M059J (cell line): ENCODE results near the gene NTRK2.

DNA sequence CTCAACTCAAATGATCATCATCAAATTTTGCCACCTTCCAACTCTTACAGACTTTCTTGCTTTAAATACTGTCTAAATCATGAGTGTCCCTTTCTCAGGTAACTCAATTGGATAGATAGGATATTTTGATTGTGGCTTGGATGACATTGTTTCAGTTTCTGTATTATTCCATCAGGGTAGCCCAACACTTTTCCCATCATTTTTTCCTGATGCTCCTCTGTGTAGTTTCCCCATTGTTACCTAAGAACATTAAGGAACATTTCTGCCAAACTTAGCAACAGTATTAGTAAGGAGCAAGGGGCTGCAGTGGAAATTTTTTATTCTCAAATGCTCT lies 212.2 kb downstream of the TLE4 start:
- RAMPAGE, long total RNA: no peak

DNA sequence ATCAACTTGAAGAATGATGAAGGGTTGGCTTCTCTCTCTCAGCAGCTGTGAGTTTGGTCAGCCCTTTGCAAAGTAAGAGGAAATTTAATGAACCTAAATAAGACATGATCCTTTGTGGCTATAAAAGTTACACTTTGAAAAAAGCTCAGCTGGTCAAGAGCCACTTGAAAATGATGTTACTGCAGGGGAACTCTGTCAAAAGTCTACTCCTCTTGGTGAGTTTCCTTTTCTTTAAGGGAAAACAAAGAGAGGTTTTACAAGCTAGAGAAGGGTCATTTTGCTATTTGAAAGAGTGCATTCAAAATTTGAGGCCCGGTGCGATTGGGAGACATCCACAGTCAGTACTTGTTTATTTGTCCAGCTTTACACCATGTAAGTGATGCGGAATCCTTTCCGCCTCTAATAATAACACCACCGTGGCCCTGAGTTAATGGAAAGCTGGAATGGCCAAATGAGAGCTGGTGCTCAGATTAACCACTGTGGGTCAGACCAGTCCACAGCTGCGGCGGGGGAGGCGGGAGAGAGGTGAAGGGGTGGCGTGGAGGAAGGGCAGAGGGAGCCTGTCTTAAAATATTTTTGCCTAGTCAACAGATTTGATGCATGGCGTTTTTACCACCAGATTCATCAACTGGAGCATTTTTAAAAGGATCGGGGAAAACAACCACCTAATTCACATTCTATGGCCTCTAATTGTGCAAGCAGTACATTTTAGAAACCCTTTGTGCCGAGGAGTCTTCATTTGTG lies 404.0 kb downstream of the TLE4 start:
- RAMPAGE, long total RNA: no peak

- RAMPAGE, long total RNA: no peak
These were observed 166.6 kb downstream of the TLE1 start for GRCh38 chr9:81522737-81523192.

GRCh38 chr9:81609569-81610188 lies 79.7 kb downstream of the TLE1 start:
- RAMPAGE, long total RNA: no peak

GRCh38 chr9:82597256-82598026 lies 465.5 kb downstream of the RASEF start:
- RAMPAGE, long total RNA: no peak

- RAMPAGE, long total RNA: no peak
These were observed 798 bp downstream of the RASEF start for GRCh38 chr9:83061936-83062751.

- RAMPAGE, long total RNA: no peak
These were observed 182.9 kb upstream of the RASEF start for GRCh38 chr9:83245820-83246276.

DNA sequence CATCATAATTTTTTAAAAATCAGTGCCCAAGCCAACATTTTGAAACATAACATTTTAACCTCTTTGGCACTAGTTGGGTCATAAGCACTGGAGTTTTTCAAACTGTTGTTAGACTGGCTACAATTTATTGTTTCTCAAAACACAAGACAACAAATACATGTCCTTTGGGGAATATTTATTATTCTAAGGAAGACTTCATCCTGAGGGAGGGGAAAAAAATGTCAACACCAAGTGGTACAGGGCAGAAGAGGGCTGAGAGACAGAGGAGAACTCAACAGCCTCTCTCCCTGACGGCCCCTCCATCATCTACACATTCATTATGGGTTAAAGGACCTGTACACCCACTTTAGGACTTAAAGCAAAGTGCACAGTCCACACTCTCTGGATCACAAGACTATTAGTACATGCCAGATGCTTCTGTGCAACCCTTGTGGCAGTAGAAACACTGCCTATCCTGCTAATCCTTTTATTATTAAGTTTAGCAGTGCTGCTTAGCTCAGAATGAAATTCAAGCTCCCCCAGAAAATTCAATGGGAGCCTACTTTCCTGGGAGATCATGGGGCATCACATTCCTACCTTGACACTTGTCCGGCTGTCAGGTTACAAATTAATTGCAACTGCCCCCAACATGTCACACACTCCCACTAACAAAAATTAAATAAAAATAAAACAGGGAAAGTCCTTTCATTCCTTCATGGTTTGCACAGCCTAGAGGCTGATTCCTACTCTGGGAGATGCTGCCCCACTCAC lies 1.9 kb downstream of the FRMD3 start:
- RAMPAGE, long total RNA: no peak

- RAMPAGE, long total RNA: no peak
These were observed 19.4 kb downstream of the IDNK start for GRCh38 chr9:83642314-83642766.

DNA sequence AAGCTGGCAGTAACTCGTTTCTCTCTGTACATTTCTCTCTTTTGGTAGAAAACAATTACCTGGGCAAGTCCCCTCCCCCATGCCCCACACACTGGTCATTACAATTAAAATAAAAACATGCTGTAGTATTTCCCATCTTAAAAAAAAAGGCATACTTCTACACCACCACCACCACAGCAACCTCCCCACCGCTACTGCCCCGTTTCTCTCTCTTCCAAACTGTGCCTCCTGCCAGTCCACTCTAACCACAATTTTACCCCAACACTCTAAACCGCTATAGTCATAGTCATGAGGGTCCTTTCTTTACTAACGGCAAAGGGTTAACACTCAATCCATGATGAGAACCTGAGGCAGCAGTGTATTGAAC lies 33.9 kb downstream of the IDNK start:
- RAMPAGE, long total RNA: no peak

GRCh38 chr9:83706932-83707862 lies 561 bp downstream of the UBQLN1 start:
- RAMPAGE, long total RNA: no peak

GRCh38 chr9:84166901-84167378 lies 173.6 kb downstream of the SLC28A3 start:
- RAMPAGE, long total RNA: no peak

- RAMPAGE, long total RNA: no peak
These were observed at the start of gene NTRK2 for GRCh38 chr9:84669068-84670119. Gene NTRK2 (plus strand): TSS chr9:84669729.

- RAMPAGE, long total RNA: no peak
These were observed 207.4 kb downstream of the AGTPBP1 start for GRCh38 chr9:85534305-85534860.

DNA sequence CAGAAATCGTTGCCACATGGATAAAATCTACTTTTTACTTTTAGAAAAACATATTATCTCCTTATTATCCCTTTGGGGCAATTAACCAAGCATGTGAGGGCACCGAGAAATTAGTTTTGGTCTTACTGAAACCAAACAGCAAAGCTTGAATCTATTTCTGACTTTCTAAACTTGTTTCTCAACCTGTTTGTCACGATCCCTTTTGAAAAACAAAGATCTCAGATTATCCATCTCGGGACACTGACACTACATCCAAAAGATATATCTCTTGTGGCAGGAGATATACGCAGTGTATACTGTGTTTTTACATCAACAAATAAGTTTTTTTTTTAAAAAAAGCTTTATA lies 2.3 kb downstream of the TUT7 start:
- RAMPAGE, long total RNA: no peak

- RAMPAGE, long total RNA: no peak
These were observed 52.2 kb upstream of the TUT7 start for GRCh38 chr9:86406328-86406885.

DNA sequence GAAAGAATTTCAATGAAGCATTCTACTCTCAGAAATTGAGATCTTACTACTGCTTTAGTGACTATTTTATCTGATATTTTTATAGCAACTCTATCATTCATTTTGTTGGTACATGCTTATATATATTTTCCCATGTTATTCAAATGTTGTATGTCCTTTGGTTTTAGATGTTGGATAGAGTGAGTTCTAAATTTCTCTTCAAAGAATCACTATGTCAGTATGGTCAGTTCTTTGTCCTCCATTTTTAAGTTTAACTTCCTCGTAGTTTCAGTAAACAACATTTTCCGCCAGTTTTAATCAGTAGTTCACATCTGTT lies 82.1 kb upstream of the TUT7 start:
- RAMPAGE, long total RNA: no peak

DNA sequence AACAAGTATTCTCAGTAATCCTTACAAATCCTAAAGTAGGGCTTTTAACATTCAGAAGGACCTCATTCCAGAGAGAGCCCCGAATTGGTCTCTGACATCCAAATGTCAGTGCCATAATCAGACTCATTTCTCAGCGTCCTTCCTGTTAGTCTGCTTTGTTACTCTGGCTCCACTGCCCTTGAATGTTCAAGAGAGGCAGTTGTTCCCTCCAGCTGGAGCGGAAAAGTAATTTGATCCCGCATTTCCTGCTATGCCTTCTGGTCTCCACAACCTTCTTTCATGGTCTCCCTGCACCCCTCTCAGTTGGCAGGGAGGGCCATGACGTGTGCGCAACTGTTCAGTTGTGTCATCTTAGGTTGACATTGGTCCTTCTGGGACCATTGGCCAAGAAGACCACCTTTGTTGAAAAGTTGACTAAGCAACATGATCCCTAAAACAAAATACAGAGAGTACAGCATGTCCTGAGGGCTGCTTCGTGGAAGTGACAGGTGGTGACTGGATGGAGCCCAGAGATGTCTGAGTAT lies 192.4 kb upstream of the TUT7 start:
- RAMPAGE, long total RNA: no peak

- RAMPAGE, long total RNA: no peak
These were observed 239.2 kb downstream of the GAS1 start for GRCh38 chr9:86707959-86708563.

DNA sequence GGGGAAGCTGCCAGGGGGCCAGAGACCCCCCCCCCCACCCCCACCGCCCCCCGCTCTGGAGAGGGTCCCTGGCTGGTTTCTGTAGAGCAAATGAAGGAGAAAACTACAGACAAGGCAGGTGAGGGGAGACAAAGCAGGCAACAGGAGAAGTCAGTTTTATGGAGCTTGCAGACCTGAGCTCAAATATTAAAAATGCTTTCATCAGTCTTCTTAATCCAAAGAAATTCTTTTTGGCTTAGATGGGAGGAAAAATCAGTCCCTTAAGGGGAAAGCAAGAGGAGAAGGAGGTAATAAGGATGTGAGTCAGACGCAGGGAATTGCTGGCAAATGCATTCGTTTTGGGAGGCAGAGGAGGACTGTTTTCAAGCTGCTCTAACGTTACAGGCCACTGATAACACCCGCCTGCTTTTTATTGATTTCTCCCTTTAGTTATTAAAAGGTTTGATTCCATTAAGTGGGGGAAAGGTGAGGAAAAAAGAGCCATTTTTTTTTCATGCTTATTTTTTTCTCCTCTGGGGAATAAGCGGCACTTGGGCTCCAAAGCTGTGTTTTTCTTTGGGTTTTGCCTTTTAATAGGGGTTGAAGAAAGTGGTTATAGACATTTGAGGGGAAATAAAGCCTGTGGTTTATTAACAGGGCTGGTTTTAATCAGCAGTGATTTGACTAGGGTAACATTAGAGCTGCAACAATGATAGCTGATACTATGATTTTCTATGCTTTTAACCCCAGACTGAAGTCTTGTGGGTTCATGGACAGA lies 225.4 kb downstream of the GAS1 start:
- RAMPAGE, long total RNA: no peak